ENCODE results near the gene CALM3.

- PRO-cap = no peak
Observed at GRCh38 chr19:46132336-46132747, 7.9 kb upstream of the IGFL3 start.

DNA sequence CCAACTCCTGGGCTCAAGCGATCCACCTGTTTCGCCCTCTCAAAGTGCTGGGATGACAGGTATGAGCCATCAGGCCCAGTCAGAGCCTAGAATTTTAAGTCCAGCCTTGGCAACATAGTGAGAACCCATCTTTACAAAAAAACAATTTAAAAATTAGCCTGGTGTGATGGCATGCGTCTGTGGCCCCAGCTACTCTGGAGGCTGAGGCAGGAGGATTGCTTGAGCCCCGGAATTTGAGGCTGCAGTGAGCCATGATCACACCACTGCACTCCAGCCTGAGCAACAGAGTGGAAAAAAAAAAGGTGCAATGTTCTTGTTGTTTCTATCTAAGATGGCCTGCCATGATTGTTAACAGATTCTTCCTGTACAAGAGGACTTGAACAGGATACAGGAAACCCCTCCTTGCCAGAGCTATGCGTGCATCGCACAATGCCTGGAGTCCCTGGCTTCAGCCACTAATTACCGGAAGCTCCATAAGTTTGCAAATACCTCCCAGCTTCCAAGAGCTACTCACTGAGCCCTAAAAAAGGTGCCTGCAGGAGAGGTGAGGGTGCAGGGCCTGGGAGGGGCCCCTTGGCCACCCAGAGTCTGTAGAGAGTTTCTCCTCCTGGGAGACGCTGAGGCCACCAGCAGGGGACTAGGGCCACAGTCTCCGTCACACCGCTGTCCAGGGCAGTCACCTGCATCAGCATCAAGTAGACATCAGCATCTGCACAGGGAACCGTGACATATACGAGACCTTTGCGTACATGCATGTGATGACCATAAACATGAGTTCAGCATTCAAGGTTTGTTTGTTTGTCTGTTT, 13.1 kb upstream of the HIF3A start:
- PRO-cap = no peak

GRCh38 chr19:46487781-46488336, 7.8 kb downstream of the PNMA8B start:
- PRO-cap = no peak

GRCh38 chr19:46600341-46601536, at the start of gene CALM3:
Gene CALM3, plus strand, starts transcription at chr19:46601330.
- PRO-cap = unidirectional peak, minus-strand start at chr19:46600660; bidirectional peak, plus-strand start at chr19:46601287, minus-strand start at chr19:46600915

GRCh38 chr19:46648469-46649115, 12.4 kb downstream of the DACT3 start:
- PRO-cap = no peak

DNA sequence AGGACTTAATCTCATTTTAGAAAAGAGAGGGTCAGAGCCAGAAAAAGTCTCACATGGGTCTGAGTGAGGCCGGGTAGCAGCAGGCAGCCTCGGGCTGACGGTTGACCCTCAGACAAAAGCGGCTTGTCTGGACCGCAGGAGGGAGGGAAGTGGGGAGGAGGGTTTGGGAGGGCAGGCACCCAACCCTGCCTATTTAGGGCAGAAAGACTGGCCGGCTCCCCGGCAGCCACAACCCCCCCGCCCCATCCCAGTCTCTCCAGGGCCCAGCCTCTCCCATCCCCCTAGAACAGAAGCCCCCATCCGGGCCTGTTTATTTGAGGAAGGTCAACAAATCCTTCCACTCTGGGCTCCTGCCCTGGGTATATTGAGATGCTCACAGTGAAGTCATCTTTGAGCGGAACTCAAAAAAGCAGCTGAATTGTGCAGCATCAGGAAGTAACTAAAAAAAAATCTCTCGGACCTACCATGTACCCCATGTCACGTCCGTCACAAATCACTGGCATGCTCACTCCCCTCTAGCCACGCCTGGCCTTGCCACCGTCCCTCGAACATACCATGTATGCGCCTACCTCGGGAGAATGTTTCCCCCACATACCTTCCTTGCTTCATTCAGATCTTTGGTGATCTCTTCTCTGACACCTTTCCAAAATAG, 6.3 kb downstream of the DACT3 start:
- PRO-cap = unidirectional peak, minus-strand start at position 151 of the sequence

DNA sequence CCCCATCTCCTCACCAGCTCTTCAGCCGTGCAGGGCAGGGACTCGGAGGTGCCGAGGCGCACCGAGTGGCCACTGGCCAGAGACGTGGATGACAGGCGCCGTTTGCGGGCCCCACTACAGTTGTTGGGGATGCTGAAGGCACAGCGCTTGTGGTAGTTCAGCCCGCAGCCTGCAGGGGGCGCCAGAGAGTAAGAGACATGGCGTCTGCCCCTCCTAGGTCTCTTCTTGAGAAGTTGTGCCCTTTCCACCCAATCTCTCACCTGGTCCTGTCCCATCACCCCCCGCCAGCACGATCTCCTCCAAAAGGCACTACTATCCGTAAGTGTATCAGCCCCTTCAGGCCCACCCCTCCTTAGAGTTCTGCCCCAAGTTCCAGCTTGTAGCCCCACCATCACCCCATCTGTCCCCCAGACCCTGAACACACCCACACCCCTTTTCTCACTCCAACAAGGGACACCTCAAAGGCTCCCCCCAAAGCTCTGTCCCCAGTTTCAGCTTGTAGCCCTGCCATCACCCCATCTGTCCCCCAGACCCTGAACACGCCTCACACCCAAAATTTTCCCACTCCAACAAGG, 12.3 kb downstream of the PRKD2 start:
- PRO-cap = no peak

DNA sequence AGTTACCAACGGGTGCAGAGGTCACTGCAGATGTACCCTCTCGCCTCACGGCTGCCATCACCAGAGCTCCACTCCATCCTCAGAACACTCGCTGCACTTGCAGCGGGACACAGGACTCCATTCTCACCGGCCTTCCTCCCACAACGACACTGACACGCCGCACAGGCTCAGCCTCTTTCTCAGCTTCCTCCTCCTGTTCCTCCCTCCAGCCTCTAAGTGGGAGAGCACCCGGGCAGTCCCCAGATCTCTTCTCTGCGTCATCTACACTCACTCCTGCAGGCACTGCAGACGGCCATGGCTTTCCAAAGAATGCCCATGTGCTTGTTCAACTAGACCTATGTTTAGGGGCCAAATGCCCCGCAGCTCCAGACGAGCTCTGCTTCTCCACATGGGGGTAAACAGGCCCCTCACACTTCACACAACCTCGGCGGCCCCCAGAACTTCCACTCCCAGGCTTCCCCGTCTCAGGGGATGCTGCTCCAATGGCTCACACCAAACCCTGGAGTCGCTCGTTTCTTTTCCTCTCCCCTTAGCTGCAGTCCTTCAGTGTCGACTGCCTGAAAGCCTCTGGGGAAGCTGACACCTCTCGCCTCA, 14.2 kb upstream of the FKRP start:
- PRO-cap = no peak

DNA sequence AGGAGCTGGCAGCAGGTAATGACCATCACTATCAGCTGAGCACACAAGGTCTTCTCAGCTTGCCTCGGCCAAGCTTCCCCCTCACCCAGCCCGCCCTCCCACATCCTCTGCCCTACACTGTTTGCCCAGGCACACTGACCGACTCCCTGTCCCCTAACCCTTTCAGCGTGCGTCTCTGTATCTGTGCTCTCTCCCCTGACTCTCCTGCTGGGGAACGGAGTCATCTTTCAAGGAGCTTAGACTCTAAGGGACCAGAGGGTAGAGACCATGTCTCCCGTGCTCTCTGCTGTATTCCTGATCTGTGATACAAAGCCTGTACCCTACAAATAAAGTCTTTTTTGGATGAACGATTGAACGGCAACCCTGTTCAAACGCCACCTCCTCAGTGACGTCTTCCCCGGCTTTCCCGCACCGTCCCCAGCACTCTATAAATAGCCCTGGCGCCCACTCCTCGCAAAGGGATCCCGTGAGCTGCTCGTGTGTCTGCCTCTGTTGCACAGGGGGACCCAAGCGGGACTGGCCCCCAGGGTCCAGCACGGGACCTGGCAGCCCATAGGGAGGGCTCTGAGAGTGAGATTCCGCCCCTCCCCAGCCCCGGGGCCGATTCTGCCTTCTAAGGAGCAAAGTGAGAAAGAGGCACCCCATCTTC, 8.3 kb upstream of the FKRP start:
- PRO-cap = no peak

- PRO-cap = no peak
Observed at GRCh38 chr19:46747016-46747312, 714 bp upstream of the STRN4 start.

GRCh38 chr19:46890127-46891154, 29.6 kb downstream of the ARHGAP35 start:
- PRO-cap = no peak

DNA sequence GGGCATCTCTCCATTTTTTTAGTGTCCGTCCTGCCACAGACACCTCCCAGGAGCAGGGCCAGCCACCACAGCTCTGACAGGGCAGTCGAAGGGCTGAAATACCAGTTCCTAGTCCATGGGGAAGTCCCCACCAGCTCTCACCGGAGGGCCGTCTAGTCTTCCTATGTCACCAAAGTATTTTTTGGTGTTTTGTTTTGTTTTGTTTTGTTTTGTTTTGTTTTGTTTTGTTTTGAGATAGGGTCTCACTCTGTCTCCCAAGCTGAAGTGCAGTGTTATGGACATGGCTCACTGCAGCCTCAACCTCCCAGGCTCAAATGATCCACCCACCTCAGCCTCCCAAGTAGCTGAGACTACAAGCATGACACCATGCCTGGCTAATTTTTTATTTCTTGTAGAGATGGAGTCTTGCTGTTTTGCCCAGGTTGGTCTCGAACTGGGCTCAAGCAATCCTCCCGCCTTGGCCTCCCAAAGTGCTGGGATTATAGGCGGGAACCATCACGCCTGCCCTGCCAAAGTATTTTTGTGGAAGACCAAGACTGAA, 37.9 kb upstream of the NPAS1 start:
- PRO-cap = no peak

DNA sequence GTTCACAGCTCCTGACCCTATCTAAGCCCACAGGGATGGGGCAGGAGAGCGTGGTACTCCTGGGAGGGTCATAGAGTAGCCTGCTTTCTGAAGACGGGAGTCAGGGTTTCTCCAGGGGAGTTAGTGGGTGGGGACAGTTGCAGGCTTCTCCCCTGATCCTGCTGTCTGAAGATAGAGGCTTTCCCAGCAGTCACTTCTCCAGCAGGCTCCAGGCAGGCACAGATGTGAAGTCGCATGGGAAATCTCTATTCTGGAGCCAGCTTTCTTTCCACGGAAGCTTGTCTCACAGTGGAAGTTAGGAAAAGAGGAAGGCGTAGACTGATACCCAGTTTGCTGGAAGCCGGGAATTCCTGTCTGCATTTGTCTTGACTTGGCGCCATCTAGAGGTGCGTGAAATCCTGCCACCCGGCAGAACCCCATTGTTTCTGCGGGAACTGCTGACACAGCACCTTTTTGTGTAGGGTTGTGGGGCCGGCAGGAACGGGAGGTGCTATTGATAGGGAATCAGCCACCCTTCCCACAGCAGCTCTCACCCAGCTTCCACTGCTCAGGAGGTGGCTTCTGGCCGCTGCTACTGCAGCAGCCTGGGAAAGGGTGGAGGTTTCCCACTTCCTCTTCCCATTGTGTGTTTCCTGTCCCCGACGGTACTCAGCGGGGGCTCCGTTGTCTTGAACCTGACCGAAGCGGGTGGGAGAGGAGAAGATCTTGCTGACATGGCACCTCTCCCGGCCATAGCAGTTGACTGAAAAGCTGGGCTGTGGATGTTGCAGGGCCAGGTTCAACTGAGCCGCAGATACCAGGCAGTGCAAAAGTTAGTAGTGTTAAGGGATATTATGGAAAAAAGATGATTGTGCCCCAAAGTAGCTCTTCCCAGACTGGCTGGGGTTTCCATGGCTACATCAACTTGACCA, 28.4 kb upstream of the NPAS1 start:
- PRO-cap = no peak

- PRO-cap = no peak
Observed at GRCh38 chr19:47100060-47100573, 13.5 kb downstream of the ZC3H4 start.

- PRO-cap = no peak
Observed at GRCh38 chr19:47188496-47189124, 42.4 kb downstream of the BBC3 start.

GRCh38 chr19:47239232-47239524, 8.2 kb upstream of the BBC3 start:
- PRO-cap = no peak

DNA sequence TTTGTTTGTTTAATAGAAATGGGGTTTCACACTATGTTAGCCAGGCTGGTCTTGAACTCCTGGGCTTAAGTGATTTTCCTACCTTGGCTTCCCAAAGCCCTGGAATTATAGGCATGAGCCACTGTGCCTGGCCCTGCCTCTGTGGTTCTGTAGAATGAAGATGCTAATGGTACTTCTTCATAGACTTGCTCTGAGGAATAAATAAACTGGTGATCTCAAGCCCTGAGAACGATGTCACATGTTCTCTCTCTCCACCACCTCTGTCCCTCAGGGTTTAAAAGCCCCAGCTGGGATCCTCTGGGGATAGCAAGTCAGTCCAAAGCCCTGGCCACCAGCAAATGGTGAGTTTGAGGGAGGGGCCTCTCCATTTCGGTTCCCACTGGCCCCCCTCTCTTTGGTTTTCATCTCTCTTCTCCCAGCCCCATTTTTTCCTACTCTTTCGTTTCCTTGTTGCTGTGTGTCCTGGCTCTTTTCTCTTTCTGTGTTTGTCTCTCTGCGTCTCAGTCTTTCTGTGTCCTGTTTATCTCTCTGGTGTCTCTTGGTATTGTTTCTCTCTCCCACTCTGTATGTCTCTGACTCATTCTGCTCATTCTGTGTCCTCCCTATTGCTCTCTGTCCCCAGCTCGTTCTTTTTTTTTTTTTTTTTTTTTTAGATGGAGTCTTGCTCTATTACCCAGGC, 3.0 kb downstream of the INAFM1 start:
- PRO-cap = no peak

- PRO-cap = no peak
Observed at GRCh38 chr19:47310533-47311405, 1.1 kb downstream of the C5AR1 start.

DNA sequence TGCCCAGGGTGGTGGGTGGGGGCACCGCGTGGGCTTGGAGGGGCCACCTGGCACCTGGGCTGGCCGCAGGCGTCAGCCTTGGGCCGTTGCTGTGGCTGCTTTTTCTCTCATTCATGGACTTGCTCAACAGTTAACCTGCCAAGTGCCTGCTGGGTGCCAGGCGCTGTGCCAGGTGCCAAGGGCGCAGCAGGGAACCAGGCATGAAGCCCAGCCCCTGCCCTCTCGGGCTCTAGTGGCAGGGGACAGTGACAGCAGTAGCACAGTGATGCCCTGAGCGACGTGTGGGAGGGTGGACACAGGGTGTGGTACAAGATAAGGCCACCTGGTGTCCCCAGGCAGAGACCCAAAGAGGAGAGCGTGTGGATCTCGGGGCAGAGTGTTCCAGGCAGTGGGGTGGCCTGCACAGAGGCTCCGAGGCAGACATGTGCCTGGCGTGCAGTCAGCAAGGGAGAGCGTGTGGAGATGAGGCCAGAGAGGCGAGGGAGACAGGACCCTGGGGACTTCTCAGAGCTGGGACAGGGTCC, 28.2 kb downstream of the DHX34 start:
- PRO-cap = no peak

GRCh38 chr19:47389230-47389787, 30.0 kb downstream of the MEIS3 start:
- PRO-cap = no peak